Hematopoietic multipotent progenitor cell (in vitro differentiated cells): ENCODE measurements around a stretch of chr3.

DNA sequence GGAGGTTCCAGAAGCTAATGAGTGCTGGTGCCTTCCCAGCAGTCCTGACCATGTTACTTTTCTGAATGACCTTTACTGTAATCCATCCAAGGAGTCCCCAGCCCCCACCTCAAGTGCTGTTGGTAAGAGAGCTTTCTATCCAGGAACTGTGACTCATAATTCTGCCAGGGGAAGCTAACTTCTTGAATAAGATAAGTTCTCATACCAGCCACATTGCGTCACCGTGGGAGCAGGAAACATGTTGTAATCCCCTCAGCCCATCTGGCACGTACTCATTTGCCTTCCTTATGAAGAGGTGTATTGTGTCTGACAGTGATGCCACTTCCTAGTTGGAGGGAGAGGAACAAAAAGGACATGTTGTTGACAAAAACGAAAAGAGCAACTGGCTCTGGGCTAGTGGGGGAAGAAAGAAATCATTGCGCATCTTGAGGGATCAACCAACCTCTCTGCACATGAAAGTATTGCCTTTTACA, 52.5 kb downstream of the IL1RAP start:
- CAGE, long polyA plus RNA = no peak

DNA sequence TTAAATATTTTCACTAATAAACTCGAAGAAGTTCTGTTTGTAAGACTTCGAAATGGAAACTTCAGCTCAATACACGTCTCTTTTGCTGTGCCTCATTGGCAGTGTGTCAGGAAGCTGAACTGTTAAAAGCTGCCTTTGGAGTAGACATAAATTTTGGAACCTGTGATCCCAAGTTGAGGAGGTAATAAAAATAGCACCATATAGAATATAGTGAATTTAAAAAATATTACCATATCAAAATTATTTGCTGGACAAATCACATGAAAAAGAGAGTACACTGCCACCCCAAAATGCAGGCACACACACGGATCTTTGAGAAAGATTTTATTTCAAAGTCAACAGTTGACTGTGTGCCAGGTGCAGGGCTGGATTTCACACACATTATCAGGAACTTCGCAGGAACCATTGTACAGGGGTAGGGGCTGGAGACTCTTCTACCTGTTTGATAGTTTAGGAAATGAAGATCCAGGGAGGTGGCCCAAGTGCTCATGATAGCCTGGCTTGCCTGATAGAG, 54.0 kb downstream of the IL1RAP start:
- CAGE, long polyA plus RNA = no peak

DNA sequence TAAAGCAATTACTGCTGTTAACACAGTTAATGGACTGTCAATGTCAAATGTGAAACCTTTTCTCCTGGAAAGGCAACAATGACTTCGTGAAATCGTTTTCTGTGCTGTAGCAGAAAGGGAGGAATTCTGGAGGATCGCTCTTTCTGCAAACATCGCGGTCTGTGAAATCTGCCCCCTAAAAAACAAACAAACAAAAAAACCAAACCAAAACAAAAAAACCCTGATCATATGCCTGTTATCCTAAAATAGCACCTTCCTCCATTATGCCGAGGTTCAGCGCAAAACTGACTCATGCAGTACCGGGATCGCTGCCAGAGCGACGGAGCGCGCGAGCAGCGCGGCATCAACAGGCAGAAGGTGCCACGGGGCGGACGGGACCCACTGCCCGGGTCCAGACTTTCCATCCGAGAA, 156.2 kb downstream of the FGF12 start:
- CAGE, long polyA plus RNA = no peak

- CAGE, long polyA plus RNA = no peak
Measured at GRCh38 chr3:192867631-192868433, 49.8 kb downstream of the MB21D2 start.

GRCh38 chr3:192869360-192869824, 48.3 kb downstream of the MB21D2 start:
- CAGE, long polyA plus RNA = no peak

DNA sequence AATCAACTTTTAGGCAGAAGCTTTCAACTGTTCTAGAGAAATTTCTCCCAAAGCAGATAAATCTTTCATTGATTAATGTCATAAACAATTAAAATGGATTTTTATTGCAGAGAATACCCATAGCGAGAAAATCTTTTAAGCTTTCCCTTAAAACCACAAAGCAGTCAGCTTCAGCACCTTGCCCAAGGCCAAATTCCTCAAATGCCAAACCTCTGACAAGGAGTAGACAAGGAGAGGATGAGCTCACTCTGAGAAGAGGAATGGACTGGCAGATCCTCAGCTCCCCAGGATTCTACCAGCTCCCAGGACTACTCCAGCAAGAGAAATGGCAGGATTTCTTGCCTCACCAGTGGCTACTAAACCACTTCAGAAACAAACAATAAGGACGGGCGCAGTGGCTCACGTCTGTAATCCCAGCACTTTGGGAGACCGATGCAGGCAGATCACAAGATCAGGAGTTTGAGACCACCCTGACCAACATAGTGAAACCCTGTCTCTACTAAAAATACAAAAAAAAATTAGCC, 37.9 kb downstream of the MB21D2 start:
- CAGE, long polyA plus RNA = no peak

- CAGE, long polyA plus RNA = no peak
Measured at GRCh38 chr3:193552847-193553243, 1.9 kb downstream of the ATP13A4 start.

- CAGE, long polyA plus RNA = no peak
Measured at GRCh38 chr3:193831248-193831927, 238.4 kb downstream of the OPA1 start.

- CAGE, long polyA plus RNA = no peak
Measured at GRCh38 chr3:193843001-193843524, 250.1 kb downstream of the OPA1 start.

DNA sequence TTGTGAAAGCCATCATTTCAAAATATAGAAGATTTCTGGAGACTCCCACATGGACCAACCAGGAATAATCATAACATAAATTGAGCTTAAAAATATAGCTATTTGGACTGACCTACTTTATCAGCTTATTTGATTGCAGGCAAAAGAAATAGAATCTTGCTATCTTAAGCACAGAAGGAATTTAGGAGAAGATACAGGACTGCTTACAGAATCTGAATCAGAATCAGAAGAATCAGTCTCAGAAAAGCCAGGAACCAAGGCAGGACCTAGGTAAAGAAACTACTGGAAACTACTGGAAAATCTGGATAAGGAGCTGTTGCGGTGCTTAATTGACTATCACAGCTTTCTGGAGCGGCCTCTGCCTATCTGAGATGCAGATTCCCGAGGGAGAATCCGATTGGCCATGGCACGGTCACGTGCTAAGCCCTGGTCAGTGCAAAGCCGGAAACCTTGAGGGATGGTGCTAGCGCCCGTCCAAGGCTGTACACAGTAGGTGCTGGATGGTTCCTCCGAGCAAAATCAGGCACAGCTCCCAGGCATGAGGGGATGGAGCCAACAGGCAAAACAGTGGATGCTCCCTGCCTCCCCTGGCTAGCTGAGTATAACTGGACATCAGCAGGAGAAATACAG, 238.8 kb upstream of the HES1 start:
- CAGE, long polyA plus RNA = no peak

- CAGE, long polyA plus RNA = no peak
Measured at GRCh38 chr3:194160707-194161713, 25.1 kb downstream of the HES1 start.

GRCh38 chr3:194252923-194253358, 98.2 kb downstream of the CPN2 start:
- CAGE, long polyA plus RNA = no peak

DNA sequence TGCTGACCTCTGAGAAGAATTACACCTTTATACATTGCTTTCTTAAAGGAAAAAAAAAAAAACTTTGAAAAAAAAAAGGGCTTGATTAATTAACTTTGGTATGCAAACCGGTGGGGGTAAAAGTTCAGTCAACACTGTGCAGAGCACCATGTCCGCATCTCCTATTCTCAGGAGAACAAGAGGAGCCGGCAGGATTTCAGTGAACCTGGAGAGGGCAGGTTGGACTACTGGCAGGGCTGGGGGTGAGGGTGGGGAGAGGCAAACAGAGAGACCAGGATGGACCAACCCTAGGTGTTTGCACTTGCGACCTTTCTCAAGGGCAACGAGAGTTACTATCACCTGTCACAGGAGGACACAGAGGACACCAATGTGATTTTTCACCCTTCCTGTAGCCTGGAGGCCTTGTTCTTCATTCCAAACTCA, 89.7 kb downstream of the CPN2 start:
- CAGE, long polyA plus RNA = no peak

GRCh38 chr3:194574841-194575514, 58.2 kb downstream of the TMEM44 start:
- CAGE, long polyA plus RNA = no peak

DNA sequence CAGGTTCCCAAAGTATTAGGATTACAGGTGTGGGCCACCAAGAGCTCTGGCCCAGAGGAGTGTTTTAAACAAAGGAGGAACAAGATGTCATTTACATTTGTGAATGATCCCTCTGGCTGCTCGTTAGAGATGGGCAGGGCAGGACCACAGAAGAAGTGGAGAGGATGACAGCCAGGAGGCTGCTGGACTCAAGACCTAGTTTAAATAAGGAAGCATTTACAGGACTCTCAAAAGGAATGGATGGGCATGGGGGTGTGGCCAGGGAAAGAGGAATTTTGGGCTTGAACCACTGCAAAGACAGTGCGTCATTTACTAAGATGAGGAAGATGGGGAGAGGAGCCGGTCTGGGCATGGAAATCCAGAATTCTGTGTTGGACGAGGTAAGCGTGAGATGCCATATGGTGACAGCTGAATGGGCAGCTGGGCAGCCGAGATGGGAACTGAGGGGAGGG, 24.4 kb downstream of the TMEM44 start:
- CAGE, long polyA plus RNA = no peak

DNA sequence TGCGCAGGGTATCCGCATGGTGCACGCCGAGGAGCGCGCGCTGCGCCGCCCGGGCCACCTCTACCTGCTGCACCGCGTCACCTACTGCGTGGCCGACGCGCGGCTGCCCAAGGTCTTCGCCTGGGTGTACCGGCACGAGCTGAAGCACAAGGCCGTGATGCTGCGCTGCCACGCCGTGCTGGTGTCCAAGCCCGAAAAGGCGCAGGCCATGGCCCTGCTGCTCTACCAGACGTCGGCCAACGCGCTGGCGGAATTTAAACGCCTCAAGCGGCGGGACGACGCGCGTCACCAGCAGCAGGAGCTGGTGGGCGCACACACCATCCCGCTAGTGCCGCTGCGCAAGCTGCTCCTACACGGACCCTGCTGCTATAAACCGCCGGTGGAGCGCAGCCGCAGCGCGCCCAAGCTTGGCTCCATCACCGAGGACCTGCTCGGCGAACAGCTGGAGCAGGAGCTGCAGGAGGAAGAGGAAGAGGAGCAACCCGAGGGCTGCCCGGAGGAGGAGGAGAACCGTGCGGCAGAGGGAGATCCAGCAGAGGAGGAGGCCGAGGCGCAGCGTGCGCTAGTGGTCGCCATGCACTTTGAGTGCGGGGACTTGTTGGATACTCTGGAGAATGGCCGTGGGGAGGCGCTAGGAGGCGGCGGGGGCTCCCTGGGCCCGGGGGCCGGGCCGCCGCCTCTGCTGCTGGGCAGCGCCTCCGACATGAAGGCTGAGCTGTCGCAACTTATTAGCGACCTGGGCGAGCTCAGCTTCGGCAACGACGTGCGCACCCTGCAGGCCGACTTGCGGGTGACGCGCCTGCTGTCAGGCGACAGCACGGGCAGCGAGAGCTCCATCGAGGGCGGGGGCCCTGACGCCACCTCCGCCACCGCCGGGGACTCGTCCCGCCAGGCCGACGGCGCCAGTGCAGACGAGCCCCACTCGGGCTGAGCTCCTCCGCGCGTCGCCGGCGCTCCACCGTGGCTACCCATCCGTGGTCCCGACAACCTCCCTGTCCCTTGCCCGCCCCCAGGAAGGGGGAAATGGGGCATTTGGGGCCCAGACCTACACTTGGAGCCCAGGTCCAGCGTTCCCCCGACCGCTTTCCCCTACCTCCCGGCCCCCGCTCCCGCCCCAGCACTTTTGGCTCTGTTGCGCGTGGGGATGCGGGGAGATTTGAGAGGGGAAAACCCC, 1.9 kb downstream of the FAM43A start:
- CAGE, long polyA plus RNA = no peak

DNA sequence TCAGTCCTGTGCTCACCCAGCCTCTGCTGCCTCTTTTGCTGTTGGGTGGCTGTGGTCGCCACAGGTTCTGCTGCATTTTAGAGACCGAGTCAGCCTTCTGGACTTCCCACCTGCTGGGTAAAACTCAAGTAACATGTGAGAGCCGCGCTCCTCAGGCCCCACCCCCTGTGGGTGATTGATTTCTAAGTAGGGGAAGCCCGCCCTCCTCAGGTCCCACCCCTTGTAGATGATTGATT, 83.2 kb downstream of the FAM43A start:
- CAGE, long polyA plus RNA = no peak

DNA sequence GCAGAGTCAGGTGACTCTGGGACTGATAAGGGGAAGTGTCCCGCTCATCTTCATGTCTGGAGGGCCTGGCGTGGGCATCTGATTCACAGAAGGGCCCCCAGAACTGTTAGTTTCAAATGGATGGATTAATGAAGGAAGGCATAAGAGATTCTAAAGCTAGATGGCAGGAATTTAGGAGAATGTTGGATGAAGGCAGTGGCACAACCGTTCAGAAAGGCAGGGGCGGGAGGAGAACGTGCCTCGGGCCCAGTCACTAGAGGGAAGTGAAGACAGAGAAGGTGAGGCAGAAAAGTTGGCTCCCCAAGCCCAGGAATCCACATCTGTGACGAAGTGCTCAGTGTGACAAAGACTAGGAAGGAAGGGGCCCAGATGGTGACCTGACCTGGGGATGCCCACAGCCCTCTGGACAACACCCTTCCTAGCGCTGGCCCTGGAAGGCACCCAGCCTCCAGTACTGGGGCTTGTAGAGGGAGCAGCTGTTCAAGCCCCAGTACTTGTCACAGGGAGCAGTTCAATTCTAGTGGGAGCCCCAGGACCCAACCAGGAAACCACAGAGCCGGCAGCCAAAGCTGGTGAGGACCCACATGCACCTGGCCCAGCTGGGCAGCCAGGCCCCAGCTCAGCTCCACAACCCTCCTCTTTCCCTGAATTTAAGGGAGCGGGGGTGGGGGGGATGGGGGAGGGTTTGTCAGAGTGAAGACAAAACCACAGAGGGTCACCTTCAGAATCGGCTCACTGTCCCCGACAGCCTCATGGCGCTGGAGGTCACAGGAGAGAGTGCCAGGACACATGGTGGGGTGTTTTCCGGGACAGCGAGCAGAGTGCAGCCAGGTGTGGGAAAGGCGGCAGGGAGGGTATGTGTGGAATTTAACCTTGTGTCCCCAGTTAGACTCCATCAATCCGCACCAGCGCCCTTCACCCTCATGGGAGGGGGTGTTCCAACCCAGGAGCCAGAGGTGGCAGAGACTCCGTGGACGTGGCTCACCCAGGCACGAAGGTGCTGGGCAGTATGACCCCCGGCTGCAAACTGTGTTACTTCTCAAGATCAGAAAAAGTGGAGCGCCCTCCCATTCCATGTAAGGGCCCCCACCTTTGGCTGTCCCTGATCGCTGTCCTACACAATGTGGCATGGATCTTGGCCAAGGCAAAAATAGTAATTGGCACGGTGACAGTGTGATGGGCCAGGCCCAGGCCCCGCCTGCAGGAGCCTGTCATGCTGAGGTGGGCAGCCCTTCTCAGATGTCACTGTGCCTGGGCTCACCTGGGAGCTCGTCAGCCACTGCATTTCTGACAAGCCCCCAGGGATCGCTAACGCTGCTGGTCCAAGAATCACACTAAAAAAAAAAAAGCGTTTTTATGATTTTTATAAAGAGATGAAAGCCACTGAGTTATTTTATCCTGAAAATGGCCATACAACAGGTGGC, 190.6 kb downstream of the XXYLT1 start:
- CAGE, long polyA plus RNA = no peak

DNA sequence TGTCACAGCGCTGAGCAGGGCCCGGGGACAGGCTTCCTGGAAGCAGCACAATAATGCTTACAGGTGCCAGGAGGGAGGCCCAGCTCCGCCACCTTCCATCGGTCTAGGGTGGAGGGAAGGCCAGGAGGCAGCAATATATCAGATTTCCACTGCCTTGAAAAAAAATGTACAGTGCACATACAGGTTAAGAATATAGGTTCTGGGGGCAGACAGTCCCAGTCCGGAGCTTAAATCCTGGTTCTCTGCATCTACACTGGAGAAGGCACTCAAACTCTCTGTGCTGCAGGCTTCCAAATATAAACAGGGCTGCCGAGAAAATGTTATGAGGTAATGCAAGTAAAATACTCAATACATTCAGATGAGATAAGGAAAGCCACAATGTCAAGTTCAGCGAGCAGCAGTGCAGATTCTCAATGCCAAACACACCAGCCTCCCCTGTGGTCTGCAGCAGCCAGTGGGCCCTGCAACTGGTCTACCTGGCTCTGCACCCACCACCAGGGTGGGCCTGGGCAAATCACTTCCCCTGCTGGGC, 189.5 kb downstream of the XXYLT1 start:
- CAGE, long polyA plus RNA = no peak

- CAGE, long polyA plus RNA = no peak
Measured at GRCh38 chr3:195110987-195111542, 159.9 kb downstream of the XXYLT1 start.